LNCaP clone FGC (cell line): Measurements from ENCODE around the gene PITPNA.

DNA sequence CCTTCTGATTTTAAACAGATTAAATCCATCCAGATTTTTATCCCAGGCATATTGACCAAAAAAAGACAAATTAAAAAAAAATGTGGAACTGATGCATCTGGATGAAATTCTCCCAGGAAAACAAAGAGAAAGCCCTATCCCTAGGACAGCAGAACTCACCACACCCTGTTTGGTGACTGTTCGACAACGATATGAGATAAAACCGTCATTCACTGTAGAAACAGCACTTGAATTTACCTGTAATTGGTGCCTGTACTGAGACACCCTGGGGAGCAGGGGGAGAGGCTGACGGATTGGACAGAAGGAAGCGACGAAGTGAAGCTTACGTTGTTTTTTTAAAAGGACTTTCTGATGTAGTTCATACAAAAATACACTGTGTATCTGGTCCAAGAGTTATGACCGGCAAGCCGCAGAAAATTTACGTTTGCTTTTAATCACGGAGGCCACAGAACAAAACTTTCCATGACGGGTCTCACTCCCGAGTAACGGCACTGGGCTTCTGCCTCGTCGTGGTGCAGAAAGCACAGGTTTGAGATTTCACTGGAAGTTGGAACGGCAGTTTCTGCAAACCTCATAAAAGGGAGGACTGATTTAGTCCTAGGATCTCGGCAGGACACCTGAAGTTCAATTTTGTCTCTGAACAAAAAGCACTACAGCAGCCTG lies 9.7 kb downstream of the NXN start:
- RRBS, 2 experiments = no CpG with 5 or more reads among the region's 18 CpGs

DNA sequence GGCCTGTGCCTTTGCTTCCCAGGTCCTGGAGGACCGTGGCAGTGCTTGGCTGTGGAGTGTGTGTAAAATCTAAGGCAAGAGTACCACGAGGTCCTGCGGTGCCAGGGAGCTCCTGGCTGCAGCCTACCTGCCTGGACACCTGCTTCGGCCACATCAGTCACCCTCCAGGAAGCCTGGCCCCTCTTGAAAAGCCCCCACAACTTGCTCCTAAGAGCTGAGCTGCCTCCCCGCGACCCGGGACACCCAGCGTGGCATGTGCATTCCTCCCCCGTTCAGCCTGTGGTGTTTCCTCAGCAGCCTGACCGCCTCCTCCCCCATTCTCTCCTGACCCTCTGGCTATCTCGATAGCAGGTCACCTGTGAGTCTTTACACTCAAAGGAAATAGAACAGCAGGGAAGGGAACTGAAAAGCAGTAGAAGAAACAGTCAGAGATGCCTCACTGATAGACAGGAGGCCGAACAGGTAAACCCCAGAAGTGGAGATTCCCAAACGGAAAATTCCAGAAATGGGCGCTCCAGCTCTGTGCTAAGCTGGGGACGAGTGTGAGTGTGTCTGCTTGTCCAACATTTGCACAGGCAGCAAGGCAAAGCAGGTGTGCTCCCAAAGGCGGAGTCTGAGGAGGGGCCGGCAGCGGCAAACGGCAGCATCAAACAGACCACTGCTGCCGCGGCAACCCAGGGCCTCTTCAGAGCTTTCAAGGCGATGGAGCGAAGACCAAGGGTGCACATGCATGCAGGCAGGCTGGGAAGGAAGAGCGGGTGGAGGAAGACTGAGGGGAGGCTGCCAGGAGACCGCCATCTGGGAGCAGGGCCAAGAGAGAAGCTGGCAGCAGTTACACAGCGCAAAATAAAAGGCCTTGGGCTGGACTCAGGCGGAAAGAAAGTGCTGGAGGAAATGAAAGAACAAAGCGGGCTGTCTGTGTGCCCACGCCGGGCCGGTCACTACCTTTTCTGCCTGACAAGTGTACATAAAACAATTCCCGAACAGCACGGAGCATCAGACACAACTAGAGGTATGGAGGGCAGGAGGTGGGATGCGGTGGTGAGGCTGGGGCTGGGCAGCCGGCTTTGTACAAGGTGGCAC lies 8.3 kb downstream of the TIMM22 start:
- RRBS, 2 experiments = no CpG with 5 or more reads among the region's 35 CpGs

DNA sequence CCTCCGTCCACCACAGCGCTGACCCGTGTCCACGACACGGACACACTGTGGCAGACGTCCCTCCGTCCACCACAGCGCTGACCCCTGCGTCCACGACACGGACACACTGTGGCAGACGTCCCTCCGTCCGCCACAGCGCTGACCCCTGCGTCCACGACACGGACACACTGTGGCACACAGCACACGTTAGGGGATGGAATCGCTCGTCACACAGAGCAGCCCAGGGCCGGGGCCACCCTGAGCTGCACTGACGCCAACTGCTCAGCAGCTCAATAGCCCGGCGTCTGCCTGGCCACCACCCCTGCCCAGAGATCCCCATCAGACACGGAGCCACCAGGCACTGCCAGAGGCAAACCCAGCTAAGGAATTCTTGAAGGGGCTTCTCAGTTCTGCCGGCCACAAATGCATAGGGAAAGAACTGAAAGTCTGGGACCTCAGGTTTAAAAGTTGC lies 32.9 kb downstream of the TIMM22 start:
- RRBS, 2 experiments = 52 to 64% methylated on average over 4 to 5 of the region's 27 CpGs

DNA sequence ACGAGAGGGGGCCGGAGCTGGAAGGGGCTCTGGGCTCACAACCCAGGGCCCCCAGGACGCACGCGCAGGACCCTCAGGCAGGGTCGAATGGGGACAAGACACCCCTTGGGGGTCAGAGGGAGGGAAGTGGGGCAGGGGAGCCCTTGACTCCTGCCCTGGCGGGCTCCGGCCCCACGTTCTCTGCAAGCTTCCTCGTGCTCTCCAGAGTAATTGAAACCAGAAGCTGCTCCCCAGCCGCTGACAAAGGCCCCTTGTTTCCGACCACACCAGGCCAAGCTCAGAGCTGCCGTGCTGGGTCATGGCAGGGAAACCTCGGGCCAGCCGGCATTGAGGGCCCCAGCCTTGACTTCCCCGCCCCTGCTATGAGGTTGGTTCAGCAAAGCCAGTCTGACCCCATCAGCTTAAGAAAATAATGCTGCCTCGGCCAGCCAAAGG lies 43.2 kb downstream of the TIMM22 start:
- RRBS, 2 experiments = 82 to 100% methylated on average over 2 of the region's 17 CpGs

DNA sequence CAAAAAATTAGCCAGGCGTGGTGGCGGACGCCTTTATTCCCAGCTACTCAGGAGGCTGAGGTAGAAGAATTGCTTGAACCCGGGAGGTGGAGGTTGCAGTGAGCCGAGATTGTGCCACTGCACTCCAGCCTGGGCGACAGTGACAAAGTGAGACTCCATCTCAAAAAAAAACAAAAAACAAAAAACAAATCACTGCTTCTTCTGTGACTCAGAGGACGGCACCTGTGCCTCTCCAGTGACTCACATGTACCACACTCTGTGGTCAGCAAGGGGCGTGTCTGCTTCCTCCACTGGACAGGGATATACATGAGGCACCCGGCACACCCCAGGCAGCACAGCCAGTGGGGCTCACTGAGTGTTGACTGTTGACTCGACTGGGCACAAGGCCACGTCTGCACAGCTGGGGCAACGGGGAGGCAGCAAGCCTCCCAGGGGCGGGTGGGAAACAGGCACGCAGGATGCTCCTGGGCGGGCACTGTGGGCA lies 63.9 kb downstream of the TIMM22 start:
- RRBS, 2 experiments = no CpG with 5 or more reads among the region's 15 CpGs

- RRBS, 2 experiments = no CpG with 5 or more reads among the region's 8 CpGs
Observed at GRCh38 chr17:1120444-1121017, 59.2 kb downstream of the ABR start.

DNA sequence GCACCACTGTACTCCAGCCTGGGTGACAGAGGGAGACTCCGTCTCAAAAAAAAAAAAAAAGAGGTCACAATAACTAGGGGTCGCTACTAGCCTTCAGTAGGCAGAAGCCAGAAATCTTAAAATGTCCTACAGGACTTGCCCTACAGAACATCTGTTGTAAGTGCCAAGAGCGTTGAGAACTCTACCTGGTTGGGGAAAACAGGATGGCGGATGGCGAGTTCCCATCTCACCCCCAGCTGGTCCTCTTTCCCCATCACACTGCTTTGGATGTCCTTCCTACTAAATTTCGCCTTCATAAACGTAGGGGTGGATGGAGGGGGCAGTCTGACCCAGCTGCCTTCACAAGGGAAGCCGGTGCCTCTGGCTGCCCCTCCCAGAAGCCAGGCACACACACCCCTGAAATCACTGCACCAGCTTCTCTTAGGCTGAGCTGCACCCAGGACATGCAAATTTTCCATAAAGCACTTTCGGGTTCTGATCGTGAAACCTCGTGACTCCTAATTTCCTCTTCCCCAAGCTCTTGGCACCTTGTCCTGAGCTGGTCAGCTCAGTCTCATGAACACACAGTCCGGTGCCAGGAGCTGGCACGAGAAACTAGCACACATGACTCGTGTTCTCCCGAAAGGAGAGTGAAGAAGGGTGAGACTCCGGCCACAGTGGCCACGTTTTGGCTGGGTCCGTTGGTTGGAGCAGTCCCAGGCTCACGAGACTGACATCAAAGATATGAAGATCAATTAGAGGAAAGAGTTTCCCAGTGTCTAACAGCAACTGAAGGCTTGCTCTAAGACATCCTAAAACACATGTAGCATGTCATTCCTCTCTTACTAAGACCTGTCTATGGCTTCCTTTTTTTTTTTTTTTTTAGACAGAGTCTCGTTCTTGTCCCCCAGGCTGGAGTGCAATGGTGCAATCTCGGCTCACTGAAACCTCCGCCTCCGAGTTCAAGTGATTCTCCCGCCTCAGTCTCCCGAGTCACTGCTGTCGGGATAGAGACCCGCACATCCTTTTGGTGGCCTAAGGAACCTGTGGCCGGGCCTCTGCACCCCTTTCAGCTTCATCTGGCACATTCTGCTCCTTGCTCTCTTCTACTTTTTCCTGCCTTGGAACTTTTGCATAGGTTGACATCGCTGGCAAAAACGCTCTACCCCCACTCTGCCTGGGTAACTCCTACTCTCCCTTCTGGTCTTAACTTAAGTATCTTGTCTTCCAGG lies 9.1 kb upstream of the ABR start:
- RRBS, 2 experiments = 1 to 3% methylated on average over 4 of the region's 30 CpGs

DNA sequence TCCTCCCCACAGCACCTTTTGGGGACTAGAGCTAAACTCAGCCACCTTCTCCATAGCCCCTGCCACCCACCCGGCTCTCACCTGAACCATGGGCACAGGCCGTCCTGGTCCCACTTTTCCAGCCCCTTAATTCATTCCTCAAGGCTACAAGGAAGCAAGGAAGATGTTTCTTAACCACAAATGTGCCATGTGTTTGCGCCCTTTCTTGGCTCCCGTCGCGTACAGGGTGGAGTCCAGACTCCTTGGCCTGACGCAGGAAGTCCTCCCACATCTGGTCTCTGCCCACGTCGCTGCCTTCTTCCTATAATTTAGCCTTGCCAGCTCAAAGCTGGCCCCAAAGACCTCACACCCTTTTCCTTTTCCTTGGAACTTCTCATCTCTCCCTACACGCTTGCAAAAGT lies 38.8 kb upstream of the BHLHA9 start:
- RRBS, 2 experiments = no CpG with 5 or more reads among the region's 10 CpGs

GRCh38 chr17:1422693-1423925 lies 23.1 kb upstream of the YWHAE start:
- RRBS, 2 experiments = no CpG with 5 or more reads among the region's 16 CpGs

DNA sequence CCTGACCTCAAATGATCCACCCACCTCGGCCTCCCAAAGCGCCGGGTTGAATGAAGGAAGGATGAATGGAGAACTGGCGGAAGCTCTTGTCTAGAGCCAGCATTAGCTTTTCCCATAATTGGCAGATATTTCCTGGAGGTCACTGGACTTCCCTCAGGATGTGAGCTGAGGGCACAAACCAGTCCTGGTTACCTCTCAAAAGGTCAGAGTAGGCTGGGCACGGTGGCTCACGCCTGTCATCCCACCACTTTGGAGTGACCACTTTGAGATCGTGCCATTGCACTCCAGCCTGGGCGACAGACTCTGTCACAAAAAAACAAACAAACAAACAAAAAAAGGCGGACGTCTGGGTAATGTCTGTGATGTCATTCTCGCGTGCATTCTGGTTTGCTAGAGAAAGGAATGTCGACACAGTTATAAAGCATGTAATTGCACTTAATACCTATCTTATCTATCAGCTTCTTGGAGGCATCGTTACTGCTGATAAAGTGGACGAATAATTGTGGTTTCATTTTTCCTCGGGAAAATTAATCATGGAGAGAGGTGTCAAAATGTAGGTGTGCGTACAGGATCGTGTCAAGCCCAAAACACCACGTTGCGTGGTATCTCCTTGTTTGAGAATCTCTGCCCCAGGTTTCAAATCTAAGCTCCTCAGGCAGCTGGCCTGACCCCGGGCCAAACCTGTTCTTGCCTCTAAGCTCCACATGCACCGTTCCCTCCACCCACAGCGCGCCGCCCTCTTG lies 6.3 kb upstream of the CRK start:
- RRBS, 2 experiments = no CpG with 5 or more reads among the region's 25 CpGs

- RRBS, 2 experiments = 96% methylated on average over 7 of the region's 22 CpGs
Observed at GRCh38 chr17:1467802-1468379, 11.9 kb upstream of the CRK start.

DNA sequence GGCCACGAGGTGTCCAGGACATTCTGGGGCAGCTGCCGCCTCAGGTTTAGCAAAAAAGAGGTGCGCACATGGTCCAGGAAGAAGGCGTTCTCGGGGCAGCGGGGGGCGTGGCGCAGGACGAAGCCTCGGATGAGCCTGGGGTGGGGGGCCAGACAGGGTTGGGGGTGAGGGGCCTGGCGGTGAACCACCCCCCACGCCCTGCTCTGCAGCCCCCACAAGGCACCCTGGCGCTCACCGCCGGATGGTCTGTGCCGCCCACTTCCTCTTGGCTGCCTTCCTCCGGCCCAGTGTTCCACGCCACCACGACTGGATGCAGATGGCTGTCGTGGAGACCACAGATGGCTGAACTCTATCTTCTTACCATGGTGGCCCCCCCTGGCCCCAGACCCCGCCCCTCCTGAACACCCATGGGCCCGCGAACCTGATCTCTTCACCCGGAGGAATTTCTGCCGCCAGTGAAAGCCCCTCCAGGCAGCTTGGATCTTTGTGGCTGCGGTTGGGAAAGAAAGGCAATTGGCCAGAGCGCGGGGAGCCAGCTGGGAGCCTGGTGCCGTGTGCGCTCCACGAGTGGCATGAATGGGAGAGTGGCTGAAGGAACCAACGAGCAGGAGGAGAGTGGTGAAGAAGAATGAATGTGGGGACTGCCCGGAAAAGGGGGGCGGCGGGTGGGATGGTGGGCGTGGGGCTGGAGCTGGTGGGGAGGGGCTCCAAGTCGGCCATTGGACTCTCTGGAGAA lies 14.3 kb upstream of the CRK start:
- RRBS, 2 experiments = no CpG with 5 or more reads among the region's 37 CpGs

DNA sequence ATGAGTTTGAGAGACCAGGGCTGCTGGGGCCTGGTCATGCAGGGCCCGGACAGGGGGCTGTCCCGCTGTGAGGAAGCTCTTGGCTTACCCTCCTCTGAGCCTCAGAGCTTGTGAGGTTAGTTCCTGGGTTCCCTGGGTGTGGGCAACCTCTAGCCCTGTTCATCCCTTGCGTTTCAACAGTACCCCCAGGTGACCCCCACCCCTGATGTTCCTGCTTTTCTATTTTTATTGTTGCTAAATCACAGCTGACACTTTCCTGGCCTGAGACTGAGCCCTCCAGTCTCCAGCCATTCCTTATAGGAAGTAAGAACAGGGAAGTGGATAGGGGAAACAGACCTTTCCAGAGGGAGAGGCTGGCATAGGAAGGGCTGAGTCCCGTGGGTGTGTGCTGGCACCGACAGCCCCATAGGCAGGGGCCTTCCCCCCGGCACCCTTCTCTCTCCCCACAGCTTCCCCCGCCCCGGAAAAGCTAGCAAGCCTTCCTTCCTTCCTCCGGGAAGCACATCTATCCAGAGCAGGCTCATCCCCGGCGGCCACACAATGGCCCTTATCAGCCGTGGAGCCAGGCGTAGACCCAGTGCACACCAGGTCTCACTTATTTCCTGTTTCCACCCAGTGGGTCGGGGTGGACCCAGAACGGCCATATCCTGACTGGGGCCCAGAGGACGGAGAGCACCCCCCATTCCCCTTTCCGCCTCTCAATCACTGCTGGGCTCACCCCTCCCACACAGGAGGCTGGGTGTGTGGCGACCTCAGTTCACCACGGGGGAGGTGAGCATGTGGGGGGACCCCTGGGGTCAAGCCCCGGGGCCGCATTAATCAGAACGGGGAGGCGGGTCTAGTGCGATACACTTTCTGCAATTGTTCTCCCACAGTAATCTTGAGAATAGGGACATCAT lies 801 bp upstream of the MYO1C start:
- RRBS, 2 experiments = 90% methylated on average over 2 of the region's 24 CpGs; no CpG with 5 or more reads in 1 of the 2 experiments

GRCh38 chr17:1509502-1509877 lies 6.9 kb downstream of the INPP5K start:
- RRBS, 2 experiments = no CpG with 5 or more reads among the region's 6 CpGs

DNA sequence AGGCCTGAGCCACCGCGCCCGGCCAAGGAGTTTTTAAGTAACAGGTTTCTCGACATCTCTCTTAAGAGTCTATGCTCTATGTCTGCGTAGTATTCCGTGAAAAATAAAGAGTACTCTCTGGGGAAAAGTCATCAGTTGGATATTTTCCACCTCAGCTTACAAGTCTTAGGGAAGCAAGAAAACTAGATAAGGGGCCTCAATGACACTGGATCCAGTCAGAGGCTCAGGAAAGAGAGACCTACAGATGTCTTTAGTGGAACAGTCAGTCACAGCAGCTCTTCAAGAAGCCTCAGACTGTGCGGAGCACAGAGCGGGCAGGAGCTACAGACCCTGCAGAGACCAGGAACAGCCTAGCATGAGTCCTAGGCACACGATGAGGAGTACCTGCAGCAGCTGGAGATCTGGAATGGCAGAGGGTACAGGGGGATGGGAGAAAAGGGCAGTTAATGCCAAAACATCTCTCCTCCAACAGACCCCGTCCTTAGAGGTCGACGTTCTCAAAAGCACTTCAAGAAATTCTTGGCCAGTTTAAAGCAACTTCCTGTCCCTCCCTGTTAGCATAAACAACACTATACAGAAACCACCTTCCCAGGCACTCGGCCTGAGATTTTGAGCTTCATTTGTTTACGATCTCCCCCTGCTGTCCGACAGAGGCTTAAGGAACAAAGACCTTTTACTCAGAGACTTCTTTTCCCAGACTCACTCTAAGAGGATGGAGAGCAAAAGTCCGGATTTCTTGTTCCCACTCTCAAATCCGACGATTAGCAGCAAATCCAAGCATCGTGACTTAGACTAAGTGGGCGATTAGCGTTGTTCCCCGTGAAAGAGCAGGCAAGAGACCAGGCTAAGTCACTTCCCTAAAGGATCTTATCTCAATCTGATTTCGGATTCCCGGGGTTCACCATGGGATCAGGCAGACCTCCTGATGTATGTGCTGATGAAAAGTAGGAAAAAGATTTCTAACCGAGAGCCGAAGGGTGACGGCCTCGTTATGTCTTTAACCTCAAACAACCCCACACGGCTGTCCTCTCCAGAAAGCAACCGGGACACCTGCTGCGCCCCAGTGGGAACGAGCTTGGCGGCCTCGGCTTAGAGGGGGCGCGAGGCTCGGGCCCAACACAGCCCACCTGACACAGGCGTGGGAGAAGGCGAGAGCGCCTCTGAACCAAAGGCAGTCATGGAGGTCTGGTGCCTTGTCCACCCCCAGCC lies 823 bp downstream of the INPP5K start:
- RRBS, 2 experiments = no CpG with 5 or more reads among the region's 40 CpGs

GRCh38 chr17:1545199-1545945 lies 17.2 kb downstream of the PITPNA start:
- RRBS, 2 experiments = no CpG with 5 or more reads among the region's 6 CpGs

- RRBS, 2 experiments = no CpG with 5 or more reads among the region's 12 CpGs
Observed at GRCh38 chr17:1552821-1553467, 9.6 kb downstream of the PITPNA start.

DNA sequence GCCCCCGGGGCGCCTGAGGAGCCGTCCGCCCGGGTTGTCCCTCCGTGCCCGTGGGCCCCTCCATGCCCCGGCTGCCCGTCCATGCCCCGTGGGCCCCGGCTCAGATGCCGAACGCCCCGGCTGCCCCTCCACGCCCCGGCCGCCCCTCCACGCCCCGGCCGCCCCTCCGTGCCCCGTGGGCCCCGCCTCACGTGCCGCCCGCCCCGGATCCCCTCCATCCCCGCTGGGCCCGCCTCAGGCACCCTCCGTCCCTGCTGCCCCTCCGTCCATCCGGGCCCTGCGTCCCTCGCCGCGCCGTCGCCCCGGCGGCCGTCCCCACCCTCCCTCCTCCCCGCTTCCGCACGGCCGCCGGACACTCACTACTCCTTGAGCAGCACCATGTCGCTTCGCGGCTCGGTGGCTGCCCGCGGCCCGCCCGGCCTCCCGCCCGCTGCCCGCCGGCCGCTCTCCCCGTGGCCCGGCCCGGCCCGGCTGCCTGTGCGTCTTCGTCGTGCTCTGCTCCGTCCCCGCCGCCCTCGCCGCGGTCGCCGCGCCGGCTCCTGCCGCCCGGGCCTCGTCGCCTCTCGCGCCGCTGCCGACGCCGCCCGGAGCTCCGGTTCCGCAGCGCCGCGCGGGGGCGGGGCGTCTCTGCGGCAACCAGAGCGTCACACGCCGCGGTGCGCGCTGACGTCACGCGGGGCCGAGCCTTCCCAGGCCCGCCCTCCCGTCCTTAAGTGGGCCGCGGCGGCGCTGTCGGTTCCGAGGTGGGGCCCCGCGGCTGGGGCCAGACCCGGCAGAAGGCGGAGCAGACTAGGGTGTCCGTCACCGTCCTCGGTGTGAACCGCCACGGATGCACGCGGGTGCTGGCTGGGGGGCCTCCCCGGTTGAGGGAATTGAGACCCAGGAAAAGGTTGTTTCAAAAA lies at the start of gene PITPNA:
Gene PITPNA (minus strand): TSS at position 612 of the 902 bp plus-strand sequence.
- RRBS, 2 experiments = 1 to 2% methylated on average over 61 of the region's 126 CpGs

DNA sequence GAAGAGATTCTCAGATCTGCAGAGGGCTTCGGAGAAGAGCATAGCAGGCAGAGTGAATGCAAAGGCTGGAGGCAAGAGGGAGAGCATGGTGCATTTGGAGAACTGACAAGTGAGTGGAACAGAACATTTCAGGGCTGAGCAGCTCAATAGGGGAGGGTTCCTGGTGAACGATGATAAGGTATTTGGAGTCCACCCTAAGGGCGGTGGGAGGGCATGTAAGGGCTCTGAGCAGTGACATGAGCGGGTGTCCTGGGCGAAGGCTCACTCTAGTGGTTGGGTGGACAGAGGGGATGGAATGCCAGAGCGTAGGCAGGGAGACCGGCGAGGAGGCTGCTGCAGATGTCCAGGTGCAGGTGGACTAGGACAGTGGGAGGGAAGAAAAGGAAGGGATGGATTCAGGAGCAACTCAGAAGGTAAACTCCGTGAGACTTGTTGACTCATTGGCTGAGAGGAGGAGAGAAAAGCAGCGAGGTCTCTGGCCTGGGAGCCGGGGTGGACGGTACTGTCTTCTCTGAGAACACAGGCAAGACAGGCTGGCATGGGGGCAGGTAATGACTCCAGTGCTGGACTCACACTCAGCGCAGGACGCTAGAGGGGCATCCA lies 1.3 kb upstream of the PITPNA start:
- RRBS, 2 experiments = no CpG with 5 or more reads among the region's 14 CpGs

GRCh38 chr17:1629459-1630297 lies 1.0 kb upstream of the SLC43A2 start:
- RRBS, 2 experiments = 35 to 36% methylated on average over 11 of the region's 49 CpGs